Upper lobe of left lung (tissue), 5 donors: ENCODE results near the gene SPACA9.

GRCh38 chr9:132794090-132794530 is 84.0 kb downstream of the AK8 start:
- PRO-cap, 2 experiments = no peak in any of the 2 experiments
- RAMPAGE, long total RNA, 4 experiments = no peak in any of the 4 experiments

- PRO-cap, 2 experiments = peak in 2 of 2 experiments; most common plus-strand start chr9:132878924 (in 1); most common minus-strand start chr9:132878820 (in 2)
- RAMPAGE, long total RNA, 4 experiments = start-site peak on the plus strand in 3 of 4 experiments, at chr9:132878915-132878965 at its widest, 25 to 176 reads per replicate
Observed at GRCh38 chr9:132878604-132879152, at the start of gene SPACA9. Gene SPACA9, plus strand, starts transcription at chr9:132878898.

DNA sequence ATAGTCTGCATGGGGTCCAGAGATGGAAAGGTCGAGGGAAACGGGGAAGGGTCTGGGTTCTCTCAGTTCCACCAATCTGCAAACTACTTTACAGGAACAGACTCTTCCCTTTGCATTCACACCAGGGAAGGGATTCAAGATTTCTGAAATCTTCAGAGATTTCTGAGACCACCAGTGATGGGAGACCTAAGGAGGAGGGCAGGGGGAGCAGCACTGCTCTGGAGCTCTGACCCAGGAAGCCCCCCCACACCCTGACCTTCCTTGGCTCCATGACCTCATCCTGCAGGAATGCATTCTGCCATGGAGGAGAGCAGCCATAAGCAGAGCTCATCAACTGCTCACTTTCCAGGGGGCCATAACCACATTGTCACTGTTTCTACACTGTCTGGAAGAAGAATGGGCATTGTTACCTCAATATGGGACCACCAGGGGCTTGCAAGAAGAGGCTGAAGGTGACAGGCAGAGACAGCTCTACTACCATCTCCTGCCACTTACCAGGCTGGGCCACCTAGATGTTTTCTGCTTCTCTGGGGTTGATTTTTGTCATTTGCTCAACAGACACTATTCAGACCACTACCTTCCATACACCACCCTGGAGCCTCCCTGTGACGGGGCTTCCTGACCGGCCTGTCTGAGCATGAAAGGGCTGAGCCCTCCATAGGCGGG is 2.2 kb upstream of the TSC1 start:
- PRO-cap, 2 experiments = no peak in any of the 2 experiments
- RAMPAGE, long total RNA, 4 experiments = no peak in any of the 4 experiments

GRCh38 chr9:133080959-133081679 is 19.3 kb downstream of the CEL start:
- PRO-cap, 2 experiments = no peak in any of the 2 experiments
- RAMPAGE, long total RNA, 4 experiments = no peak in any of the 4 experiments

GRCh38 chr9:133100077-133101081 is 20.7 kb downstream of the RALGDS start:
- PRO-cap, 2 experiments = no peak in any of the 2 experiments
- RAMPAGE, long total RNA, 4 experiments = start-site peak on the minus strand in 1 of 4 experiments, at chr9:133100270-133100376 at its widest, 20 reads per replicate

DNA sequence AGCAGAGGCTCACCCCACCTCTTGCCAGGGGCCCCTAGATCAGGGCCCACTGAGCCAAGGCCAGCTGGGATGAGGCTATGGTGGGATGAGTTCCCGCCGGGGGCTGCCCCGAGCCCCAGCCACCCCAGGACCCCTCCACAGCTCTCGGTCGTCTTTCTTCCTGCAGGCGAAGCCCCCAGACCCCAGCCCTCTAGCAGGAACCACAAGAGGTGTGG is 11.8 kb downstream of the RALGDS start:
- PRO-cap, 2 experiments = no peak in any of the 2 experiments
- RAMPAGE, long total RNA, 4 experiments = no peak in any of the 4 experiments

GRCh38 chr9:133114447-133115362 is 6.3 kb downstream of the RALGDS start:
- PRO-cap, 2 experiments = no peak in any of the 2 experiments
- RAMPAGE, long total RNA, 4 experiments = no peak in any of the 4 experiments

DNA sequence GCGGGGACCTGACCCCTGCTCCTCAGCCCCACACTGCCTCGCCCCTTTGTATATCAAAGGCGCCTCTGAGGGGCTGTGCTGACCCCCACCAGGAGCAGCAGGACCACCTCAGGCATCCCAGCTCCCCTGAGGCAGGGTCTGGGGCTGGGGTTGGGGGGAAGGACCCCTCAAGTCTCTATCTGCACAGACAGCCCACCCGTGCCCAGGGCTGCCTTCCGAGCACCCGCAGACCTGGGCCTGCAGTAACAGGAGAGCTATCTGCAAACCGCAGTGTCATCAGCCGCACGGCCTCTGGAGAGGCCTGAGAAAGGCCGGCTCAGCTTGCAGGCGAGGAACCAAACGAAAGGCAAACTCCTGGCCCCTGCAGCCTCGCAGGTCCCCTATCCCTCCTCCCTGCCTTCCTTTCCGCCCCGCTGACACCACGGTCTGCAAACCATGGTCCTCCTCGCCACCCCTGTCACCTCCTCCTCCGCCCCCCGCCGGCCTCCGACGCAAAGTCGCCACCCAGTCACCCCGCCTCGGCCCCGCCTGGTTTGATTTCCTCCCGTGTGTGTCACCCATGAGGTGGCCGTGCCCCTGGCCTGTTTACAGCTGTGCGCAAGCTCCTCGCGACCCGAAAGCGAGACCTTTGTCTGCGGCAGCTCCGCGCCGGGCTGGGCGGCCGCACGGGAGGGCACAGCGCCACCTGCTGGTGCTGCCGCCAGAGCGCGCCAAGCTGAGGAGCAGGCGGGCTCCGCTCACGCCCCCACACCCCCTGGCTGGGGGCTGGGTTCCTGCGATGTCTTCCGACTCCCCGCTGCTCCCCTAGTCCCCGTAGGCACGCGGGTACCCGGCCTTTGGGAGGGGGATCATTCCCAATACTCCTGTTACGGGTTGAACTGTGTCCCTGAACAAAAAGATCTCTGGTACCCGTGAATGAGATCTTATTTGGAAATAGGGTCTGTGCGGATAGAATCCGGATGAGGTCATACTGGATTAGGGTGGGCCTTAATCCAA is 19.5 kb downstream of the GBGT1 start:
- PRO-cap, 2 experiments = no peak in any of the 2 experiments
- RAMPAGE, long total RNA, 4 experiments = no peak in any of the 4 experiments

DNA sequence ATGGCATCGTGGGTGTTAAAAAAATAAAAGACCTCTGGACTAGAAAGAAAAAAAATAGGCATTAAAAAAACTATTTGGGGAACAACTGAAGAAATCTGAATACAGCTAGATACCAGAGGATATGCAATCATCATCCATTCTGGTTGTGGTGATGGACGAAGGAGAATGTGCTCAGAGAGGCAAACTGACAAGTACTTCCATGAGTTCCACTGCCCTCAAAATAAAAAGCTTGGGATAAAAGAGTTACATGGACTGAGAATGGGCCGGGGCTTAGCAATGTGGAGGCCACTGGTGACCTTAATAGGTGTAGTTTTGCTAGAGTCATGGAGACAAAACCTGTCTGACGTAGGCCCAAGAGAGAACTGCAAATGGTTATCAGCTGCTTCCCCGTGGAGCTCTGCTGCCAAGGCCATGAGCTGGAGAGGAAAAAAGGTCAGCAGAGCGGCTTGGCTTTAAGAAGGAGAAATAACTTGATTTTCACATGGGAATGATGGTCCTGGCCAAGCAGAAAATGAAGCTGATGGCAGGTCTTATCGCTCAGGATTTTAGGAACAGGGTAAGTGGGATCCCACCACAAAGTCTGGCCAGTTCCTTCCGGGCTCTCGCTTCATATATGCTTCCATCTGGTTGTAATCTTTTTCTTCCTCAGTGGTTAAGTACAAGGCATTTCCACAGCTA is 3.6 kb upstream of the SURF6 start:
- PRO-cap, 2 experiments = no peak in any of the 2 experiments
- RAMPAGE, long total RNA, 4 experiments = no peak in any of the 4 experiments

- PRO-cap, 2 experiments = no peak in any of the 2 experiments
- RAMPAGE, long total RNA, 4 experiments = no peak in any of the 4 experiments
Observed at GRCh38 chr9:133362674-133363564, 6.6 kb downstream of the SURF2 start.

GRCh38 chr9:133367966-133368247 is 8.0 kb downstream of the SURF4 start:
- PRO-cap, 2 experiments = no peak in any of the 2 experiments
- RAMPAGE, long total RNA, 4 experiments = no peak in any of the 4 experiments

DNA sequence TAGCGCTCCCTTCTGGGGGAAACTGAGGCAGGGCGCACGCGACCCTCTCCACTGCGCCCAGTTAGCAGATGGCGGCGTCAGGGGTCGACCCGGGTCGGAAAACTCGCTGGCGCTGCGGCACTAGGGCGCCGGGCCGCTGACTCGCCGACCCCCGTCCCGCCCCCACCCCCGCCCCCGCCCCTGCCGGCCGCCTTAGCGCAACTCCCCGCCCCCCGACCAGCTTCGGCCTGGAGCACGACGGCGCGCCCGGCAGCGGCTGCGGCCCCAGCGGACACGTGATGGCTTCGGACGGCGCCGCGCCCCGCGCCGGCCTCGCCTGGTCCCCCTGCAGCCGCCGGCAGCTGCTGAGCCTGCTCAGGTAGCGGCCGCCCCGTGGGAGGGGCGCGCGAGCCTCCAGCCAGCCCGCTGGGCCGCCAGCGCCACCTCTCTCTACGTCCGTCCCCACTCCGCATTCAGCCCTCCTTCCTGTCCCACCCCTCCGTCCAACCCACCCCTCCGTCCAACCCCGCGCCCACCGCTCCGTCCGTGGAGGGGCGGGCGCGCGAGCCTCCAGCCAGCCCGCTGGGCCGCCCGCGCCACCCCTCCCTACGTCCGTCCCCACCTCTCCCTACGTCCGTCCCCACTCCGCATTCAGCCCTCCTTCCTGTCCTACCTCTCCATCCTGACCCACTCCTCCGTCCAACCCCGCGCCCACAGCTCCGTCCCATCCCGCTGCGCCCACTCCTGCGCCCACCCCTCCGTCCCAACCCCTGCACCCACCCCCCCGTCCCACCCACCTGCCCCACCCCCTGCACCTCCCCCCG is 6.4 kb downstream of the ADAMTS13 start:
- PRO-cap, 2 experiments = no peak in any of the 2 experiments
- RAMPAGE, long total RNA, 4 experiments = no peak in any of the 4 experiments

GRCh38 chr9:133581291-133582434 is 27.5 kb downstream of the FAM163B start:
- PRO-cap, 2 experiments = no peak in any of the 2 experiments
- RAMPAGE, long total RNA, 4 experiments = no peak in any of the 4 experiments

DNA sequence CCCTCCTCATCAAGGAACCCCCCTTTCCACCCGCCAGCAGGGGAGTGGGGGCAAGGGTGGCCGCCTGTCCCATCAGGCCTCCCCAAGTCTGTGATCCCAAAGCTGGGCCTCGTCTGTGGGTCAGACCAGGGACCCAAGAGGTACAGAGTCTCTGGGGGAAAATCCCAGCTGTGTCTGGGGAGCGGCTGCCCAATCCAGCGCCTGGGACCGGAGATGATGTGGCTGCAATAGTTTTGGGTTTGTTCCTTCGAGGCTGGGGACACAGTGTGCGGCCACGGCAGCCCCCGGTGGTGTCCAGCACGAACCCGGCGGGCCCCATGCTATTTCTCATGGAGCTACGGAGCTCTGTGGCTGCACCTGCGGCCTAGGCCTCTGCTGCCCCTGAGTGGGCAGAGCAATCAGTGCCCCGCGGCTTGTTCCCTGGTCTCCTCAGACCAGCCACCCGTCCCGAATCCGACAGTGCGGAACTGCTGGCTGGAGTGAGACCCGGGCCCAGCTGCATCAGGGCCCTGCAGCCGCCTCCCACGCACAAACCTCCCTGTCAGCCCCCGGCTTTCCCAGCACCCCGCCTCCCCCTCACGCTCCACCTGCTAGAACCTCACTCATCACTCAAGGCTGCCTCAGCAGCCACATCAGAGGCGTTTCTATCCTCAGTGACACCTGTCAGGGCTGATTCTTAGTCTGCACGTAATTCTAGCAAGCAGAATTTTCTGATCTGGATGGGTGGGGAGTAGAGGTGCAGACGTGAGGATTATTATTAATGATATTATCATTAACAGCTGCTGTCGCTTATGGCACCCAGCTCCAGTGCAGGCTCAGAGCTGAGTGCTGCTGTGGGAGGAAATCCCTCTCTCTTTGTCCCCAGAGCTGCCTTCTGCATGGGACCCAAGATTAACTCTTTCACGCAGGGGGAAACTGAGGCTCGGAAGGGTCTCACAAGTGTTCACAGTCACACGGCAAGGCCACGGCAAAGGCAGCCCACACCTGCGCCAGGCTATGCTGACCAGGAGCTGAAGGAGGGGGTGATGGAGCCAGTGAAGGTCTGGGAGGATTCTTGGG is 28.9 kb downstream of the SARDH start:
- PRO-cap, 2 experiments = no peak in any of the 2 experiments
- RAMPAGE, long total RNA, 4 experiments = no peak in any of the 4 experiments

DNA sequence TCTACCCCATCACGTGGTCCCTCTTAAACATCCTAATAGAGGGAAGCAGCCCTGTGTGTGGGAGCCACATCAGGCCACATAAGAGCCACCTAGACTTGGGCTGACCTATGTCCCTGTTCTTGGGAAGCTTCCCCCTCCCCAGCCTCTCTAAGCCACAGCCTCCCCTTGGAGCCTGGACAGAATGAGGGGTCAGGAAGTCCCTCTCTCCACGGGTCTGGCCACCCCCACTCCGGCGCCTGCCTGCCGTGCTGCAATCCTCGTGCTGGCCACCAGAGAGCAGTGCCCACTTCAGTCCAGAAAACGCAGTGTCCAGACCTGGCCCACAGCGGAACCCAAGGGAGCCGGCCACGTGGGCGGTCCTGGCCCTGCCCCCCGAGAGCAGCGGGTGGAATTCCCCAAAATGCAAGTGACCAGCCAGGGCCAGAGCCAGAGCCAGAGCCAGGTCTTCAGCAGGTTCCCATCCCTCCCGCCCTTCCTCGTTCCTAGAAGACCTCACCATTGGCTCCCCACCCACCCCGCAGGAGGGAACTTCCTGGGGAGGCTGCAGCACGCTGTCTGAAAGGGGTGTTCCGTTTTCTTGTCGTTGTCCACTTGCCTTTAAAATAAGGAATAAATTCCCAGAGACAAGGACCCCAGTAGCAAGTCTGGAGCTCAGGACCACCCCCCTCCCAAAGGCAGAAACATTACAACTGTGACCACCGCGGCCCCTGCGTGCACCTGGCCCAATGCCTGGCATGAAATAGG is 54.9 kb upstream of the SARDH start:
- PRO-cap, 2 experiments = no peak in any of the 2 experiments
- RAMPAGE, long total RNA, 4 experiments = start-site peak on the minus strand in 1 of 4 experiments, centred at position 529 of the sequence, 6 reads per replicate

DNA sequence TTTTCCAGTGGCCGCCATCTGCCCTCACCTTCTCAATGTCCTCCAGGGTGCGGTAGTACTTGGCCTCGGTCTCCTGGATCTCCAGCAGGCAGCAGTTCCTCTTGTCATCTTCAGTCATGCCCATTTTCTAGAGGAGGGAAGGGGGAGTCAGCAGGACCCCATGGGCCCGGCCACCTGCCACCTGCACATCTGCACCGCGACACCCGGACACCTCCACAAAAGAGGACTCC is 70.8 kb upstream of the SARDH start:
- PRO-cap, 2 experiments = no peak in any of the 2 experiments
- RAMPAGE, long total RNA, 4 experiments = no peak in any of the 4 experiments

DNA sequence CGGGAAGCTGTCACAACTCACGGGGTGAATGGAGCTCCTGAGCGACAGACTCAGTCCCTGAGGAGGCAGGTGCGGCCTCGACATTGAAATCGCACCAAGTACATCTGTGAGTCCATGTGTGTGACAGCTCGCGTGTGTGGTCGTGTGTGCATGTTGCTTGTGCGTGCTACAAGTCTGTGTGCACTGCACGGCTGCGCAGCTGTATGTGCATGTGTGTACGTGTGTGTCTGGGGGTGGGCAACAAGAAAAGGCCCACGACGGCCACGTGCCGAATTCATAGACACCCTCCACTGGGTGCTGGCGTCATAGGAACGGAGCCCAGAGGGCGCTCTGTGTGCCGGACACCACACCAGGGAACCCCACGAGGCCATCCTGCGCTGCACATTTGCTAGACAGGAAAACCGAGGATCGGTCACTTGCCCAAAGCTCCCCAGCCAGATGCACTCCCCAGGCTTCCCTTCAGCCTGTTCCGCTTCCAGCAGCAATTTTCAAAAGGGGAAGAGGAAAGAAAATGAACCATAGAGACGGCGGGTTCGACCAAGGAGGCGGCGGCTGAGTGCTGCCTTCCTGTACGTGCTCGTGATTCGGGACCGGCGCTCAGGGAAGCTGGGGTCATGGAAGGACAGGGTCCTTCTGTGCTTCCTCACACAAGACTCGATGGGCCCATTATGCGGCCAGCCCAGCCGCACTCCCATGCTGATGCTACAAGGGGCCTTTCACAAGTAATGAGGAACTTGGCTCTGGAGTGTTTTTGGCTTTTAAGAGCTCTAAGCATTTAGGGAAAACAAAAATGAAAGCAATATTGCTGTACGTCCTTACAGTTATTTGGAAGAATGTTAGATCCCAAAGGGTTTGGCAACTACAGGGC is 124.5 kb upstream of the SARDH start:
- PRO-cap, 2 experiments = peak in 1 of 2 experiments; most common plus-strand start position 583 of the sequence (in 1); most common minus-strand start position 442 of the sequence (in 1)
- RAMPAGE, long total RNA, 4 experiments = no peak in any of the 4 experiments

DNA sequence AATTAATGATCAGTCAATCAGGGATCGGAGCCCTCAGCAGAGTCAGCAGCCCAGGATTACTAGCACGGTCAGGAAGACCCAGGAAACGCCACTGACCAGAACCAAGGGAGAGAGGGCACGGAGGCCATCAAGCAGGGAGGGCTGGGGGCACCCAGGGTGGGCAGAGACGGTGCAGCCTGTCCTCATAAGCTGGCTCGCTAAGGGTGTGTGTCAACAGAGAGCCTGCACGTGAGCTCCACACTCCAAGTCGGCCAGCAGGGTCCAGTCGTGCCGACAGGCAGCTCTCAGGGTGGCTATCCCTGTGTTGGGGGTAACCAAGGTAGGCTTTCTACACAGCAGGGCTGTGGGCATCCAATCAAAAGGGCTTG is 28.9 kb downstream of the VAV2 start:
- PRO-cap, 2 experiments = no peak in any of the 2 experiments
- RAMPAGE, long total RNA, 4 experiments = no peak in any of the 4 experiments

- PRO-cap, 2 experiments = no peak in any of the 2 experiments
- RAMPAGE, long total RNA, 4 experiments = no peak in any of the 4 experiments
Observed at GRCh38 chr9:133974403-133975270, 17.5 kb downstream of the VAV2 start.

DNA sequence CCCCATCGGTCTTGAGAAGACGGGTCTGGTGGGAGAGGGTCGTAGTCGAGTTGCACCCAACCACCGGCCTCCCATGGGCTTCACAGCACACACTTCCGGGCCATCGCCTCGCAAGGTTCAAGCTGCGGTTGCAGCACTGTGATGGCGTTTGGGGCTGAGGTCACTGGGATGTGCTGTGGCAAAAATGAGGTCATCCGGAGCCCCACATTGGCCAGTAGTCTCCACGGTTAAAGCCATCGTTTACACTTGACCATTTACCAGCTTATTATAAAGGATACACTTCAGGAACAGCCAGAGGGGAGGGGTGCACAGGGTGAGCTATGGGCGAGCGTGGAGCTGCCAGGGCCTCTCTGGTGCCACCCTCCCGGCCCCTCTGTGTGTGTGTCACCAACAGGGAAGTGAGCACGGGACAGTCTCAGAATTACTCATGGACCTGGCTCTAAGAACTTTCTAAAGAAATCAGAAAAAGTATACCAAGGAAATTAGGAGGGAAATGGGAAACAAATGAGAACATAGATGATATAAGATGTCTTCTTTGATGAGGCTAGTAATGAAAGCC is 13.4 kb downstream of the WDR5 start:
- PRO-cap, 2 experiments = no peak in any of the 2 experiments
- RAMPAGE, long total RNA, 4 experiments = start-site peak on the plus strand in 1 of 4 experiments, centred at position 397 of the sequence, 7 reads per replicate